LHCN-M2 (cell line): ENCODE measurements around a stretch of chr14.

DNA sequence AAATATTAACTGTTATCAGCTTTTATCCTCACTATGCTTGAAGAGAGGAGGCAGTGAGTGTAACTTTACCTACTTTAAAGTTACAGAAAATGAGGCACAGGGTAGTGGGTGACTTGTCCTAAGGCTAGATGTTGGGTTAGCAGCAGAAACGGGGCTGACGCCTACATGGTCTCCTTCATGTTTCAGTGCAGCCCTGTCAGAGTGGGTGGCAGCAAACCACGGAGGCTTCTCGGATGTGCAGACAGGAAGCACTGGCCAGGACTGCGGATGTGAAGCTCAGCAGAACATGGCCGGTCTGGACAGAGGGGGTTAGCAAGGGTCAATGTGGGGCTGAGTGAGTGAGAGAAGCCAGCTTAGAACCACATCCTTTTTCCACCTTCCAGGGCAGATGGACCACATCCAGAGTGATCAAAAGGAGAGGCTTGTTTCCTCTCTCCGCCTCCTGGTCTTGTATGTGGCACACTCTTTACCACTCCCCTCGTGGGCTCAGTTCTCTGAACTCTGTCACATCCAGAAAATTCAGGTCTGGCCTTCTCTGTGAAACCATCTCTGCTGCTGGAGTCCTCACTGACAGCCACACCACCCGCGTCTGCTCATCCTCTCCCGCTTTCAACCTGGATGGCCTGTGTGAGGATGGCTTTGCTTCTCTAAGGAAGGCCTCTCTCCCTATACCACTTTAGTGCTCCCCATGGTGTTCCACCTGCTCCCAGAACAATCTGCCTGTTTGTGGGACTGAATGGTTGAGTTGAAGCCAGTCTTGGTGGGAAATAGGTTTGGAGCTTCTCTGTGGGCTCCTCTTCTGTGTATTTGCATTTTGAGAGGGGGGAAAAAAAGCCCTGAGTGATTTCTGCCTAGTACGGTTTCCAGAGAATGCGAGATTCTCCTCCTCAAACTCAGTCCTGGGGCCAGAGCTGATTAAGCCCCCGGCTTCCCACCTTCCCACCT lies 14.2 kb downstream of the SUSD6 start:
- RAMPAGE, long total RNA, result no peak

DNA sequence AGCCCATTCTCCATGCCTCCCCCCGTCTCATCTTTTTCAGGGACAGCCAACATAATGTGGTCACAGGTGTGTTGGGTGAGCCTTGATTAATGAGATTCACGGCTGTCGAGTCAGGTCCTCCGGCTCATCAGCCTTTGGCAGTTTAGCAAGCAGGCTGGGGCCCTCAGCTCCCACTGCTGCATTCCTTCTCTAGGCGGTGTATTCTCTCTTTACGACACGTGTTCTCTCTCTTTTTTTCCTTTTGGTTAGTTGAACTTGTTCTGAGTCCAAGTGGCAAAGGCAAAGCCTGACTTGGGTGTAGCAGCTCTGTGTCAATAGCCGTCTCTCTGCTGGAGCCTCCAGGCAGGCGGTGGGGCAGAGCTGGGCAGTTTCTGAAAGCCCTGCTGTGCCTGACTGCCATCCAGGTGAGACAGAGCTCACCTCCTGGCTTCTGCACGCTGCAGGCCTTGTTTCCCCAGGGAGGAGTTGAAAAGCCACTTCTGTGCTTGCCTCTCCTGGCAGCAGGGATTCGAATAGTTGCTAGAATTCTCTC lies 46.6 kb downstream of the SUSD6 start:
- RAMPAGE, long total RNA, result no peak

DNA sequence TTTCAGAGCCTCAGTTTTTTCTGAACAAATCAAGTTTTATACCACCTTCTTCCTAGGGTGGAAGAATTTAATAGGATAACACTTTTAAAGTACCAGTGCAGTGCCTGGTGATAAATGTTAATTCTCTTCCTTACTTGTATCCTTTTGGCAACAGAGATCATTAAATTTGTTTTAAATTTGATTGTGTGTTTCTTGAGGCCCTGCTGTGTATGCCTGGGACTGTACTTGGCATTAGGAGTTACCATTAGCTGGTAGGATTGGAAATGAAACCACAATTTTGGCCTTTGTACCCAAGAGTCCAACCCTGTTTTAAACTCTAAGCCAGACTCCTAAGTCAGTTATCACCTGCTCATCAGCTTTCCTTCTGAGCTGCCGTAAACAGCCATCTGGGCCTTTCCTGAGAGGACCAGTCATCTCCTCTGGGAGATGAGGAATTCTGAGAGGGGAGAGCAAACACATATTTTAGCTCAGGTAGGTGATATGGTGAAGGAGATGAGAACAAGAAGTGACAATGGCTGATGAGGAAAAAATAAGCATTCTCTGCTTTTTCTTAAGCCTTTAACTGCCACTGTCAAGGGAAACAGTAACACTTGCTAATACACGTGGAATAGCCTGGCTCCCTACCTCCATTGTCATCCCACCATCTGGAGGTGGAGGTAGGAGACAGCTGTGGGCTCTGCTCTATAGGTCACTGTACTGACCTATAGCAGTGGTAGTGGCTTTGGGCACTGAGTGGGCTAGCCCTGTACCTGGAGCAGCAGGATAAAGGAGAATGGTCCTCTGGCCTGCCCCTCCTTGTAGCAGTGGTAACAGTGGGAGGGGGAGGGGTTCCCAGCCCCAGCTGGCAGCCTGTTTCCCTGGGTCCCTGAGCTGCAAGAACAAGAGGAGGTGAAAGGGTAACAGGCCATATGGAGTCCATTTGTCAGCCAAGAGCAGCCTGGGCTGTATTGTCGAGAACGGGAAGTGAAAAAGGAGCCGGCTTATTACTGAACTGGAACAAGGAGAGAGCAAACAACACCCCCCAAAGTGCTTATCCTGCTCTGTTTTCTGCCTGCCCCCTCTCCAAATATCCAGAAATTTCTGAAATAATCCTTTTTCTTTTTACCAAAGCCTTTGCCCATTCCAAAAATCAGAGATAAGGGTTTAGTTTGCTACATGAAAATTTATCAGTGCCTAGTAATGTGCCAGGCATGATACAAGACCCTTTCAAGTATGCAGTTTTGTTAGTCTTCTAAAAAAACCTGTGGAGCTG lies 74.0 kb upstream of the SRSF5 start:
- RAMPAGE, long total RNA, result no peak

DNA sequence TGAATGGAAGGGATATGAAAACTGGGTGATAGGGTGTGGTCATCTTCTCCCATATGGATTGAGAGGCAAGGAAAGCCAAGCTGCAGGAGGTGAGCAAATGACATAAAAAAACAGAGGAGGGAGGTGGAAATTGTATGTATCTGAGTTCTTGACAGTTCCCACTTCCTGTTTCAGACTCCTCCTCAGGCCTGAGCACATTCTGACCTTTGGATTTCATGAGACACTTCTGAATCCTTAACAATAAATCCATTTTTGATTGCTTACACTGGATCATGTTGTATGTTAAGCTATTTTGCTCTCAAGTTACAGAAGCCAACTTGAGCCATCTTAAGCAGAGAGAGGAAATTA lies 11.7 kb upstream of the SRSF5 start:
- RAMPAGE, long total RNA, result no peak

- RAMPAGE, long total RNA, result no peak
Measured at GRCh38 chr14:69776584-69777374, 9.8 kb downstream of the SRSF5 start.

- RAMPAGE, long total RNA, result no peak
Measured at GRCh38 chr14:69794726-69795324, 2.2 kb downstream of the SLC10A1 start.

DNA sequence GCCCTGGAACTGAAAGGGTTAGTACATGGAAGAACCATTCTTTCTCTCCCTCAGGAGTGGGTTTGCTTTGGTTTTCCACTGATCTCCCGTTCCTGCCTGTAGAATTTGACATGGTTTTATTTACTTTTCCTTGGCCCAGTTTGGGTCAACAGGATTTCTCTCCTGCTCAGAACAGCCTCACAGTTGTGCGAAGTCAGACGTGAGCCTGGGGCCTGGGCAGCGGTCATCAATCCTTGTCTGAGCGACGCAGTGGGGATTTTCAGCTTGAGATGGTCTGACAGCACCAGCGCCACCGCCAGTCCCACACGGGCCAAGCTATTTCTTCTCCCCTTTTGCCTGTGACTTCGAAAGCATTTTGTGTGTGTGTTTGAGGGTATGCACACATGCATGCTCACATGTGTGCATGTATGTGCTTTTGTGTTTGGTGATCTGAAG lies 58.2 kb downstream of the SMOC1 start:
- RAMPAGE, long total RNA, result no peak

- RAMPAGE, long total RNA, result no peak
Measured at GRCh38 chr14:70660949-70661812, 19.5 kb downstream of the TTC9 start.

DNA sequence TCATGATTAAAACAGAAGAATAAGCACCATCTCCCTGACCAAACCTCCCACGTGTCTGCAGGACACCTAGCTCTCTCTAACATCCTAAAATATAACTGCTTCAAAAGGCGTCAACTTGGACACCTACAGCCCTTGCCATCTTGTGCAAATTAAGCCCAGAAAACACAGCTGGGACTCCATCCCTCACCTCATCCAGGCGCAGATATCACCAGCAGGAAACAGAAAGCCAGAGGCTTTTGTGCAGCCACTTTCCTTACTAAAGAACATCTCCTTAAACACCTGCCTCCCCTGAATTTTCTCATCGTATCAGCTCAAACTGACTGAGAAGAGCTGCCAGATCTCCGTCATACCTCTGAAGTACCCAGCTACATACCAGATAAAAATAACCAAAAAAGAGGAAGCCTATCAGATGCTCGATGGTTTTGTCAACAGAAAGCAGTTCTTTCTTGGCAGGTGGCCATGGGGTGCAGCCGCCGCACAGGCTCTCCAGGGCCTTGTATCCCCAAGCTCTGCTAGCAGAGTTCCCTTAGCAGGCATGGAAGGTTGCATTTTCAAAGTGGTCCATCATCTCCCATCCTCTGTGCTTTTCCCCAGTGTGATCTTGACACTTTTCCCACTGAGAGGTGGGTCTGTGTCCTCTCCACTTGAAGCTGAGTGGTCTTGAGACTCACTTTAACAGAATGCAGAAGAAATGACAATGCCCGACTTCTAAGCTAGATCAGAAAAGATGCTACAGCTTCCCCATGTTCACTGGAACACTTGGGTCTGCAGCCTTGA lies 28.7 kb downstream of the MAP3K9 start:
- RAMPAGE, long total RNA, result no peak

- RAMPAGE, long total RNA, result no peak
Measured at GRCh38 chr14:70808053-70809100, 936 bp downstream of the MAP3K9 start.

GRCh38 chr14:70882880-70883599 lies 24.2 kb upstream of the PCNX1 start:
- RAMPAGE, long total RNA, result no peak

- RAMPAGE, long total RNA, result no peak
Measured at GRCh38 chr14:70908122-70909306, 1.3 kb downstream of the PCNX1 start.

- RAMPAGE, long total RNA, result no peak
Measured at GRCh38 chr14:71181347-71181734, 138.9 kb upstream of the SIPA1L1 start.

GRCh38 chr14:71320831-71321216 lies 548 bp downstream of the SIPA1L1 start:
- RAMPAGE, long total RNA, result no peak

- RAMPAGE, long total RNA, result no peak
Measured at GRCh38 chr14:71333172-71334008, 13.1 kb downstream of the SIPA1L1 start.

- RAMPAGE, long total RNA, result no peak
Measured at GRCh38 chr14:71346129-71346809, 26.0 kb downstream of the SIPA1L1 start.

DNA sequence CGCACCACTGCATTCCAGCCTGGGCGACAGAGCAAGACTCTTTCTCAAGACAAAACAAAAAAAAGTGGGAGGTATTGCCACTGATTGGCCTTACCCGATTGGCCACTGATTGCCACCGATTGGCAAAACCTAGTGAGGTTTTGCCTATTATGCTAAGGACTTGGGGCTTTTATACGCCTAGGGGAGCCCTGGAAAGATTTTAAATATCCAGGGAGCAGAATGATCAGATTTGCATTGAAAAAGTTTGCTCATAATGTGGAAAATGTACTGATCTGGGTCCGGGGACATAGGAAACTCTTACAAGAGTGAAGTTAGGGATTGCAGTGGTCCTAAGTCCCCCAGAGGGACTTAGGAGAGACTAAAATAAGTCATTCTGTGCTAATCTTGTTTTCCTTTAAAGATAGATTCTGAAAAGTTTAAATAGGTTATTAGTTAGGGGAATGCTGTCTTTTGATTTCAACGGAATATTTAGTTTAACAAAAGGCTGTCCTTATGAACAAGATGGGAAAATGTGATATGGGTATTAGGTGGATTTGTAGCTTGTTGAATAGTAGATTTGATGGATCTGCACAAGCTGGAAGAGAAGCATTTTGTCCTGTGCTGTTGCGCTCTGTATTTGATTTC lies 30.2 kb downstream of the SIPA1L1 start:
- RAMPAGE, long total RNA, result no peak

GRCh38 chr14:71384181-71385041 lies 64.1 kb downstream of the SIPA1L1 start:
- RAMPAGE, long total RNA, result no peak

DNA sequence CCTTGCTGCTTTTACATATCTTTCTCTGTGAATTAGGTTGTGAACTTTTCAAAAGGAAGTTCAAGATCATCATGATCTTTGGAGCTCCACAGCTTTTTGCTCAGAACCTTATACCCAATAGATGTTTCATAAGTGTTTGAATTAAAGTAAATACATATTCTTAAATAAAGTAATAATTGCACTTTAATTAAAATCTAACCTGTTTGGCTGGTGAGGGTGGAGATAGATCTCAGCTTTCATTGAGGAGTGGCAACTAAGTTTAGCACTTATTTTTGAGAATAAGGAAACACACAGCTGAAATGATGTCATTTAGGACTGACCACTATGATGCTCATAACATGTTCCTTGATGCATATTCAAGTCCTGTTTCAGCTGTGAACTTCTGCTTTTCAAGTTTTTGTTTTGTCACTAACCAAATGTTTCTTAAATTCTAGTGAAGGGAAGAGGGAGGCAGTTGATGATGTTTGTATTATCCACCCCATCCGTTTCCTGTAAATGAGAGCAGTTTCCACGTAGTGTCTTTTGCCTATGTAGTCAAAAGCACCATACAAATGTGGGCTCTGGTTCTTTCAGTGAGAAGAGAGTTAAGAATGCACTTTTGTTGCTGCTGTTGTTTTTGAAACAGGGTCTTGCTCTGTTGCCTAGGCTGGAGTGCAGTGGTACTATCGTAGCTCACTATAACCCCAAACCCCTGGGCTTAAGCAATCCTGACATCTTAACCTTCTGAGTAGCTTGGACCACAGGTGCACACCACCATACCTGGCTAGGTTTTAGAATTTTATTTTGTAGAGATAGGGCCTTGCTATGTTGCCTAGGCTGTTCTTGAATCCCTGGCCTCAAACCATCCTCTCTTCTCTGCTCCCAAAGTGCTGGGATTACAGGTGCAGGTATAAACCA lies 78.8 kb downstream of the SIPA1L1 start:
- RAMPAGE, long total RNA, result no peak

DNA sequence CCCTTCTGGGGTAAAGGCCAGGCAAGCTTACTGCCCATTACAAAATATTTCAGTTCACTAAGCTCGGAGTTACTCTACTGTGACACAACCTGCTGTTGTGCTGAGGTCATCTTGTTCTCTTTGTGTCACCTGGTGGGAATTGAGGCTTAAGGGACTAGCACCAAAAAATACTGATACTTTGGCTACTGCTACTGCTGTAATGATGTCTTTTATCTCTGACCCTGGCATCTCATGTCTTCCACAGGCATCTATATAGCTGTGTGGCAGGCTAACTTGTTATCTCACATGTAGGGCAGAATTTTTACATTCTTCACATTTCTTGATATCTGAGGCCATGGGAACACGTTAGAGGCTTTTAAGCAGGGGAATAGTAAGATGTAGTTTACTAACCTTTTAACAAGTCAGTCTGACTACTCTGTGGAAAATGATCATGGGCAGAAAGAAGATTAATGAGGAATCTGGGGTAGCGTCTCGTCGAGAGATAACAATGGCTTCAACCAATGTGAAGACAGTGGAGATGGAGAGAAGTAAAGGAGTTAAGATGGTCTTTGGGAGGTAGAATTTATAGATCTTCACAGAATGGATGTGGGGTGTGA lies 85.4 kb downstream of the SIPA1L1 start:
- RAMPAGE, long total RNA, result no peak